ENCODE data around the gene TBC1D14.

GRCh38 chr4:6725038-6725237 is 9.0 kb downstream of the BLOC1S4 start:
- PRO-cap, 3 experiments = no peak in any of the 3 experiments
- RAMPAGE, long total RNA, 2 experiments = no peak in any of the 2 experiments
- RRBS = no CpG with 5 or more reads among the region's 5 CpGs

DNA sequence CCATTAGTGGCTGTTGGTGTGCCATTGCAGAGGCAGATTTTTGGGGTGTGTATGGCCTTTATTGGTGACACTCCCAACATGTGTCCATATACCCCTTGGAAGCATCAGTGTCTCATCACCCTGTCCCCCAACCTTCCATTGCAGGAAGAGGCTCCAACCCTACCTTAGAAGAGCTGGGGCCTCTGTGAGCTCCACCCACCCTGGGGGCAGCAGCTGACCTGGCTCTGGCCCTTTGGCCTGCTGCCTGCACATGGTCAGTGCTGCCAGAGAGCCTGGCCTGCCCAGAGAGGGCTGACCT is 27.5 kb upstream of the KIAA0232 start:
- PRO-cap, 3 experiments = no peak in any of the 3 experiments
- RAMPAGE, long total RNA, 2 experiments = no peak in any of the 2 experiments

DNA sequence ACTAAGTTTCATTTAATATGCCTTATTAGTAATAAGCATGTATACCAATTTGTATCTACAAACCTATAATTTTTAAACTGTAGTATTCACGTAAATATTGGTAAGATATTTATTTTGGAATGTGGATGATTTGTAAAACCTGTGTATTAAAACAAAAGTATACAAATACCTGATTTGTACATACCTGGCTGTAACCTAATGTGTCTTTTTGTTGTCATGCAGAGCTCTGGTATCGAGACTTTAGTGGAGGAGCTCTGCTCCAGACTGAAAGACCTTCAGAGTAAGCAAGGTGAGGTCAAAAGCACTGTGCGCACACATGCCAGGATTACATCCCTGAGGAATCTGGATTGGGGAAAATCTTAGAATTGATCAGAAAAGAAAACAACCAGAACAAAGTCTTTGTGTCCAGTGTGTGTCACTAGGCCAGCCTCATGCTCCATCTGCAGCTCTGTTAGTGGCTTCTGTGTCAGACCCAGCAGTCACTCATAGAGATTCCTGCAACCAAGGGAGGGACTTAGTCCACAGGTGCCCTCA is 52.6 kb upstream of the TBC1D14 start:
- PRO-cap, 3 experiments = no peak in any of the 3 experiments
- RAMPAGE, long total RNA, 2 experiments = no peak in any of the 2 experiments
- RRBS = no CpG with 5 or more reads among the region's 3 CpGs

GRCh38 chr4:6909551-6910385 is at the start of gene TBC1D14:
Gene TBC1D14 (plus strand): TSS chr4:6909826.
- PRO-cap, 3 experiments = peak in 3 of 3 experiments; most common plus-strand start chr4:6909826 (in 2); most common minus-strand start chr4:6909696 (in 3)
- RAMPAGE, long total RNA, 2 experiments = start-site peak on the plus strand in 2 of 2 experiments, at chr4:6909824-6910285 at its widest, 21 to 88 reads per replicate
- RRBS = 1% methylated on average over 59 of the region's 128 CpGs

DNA sequence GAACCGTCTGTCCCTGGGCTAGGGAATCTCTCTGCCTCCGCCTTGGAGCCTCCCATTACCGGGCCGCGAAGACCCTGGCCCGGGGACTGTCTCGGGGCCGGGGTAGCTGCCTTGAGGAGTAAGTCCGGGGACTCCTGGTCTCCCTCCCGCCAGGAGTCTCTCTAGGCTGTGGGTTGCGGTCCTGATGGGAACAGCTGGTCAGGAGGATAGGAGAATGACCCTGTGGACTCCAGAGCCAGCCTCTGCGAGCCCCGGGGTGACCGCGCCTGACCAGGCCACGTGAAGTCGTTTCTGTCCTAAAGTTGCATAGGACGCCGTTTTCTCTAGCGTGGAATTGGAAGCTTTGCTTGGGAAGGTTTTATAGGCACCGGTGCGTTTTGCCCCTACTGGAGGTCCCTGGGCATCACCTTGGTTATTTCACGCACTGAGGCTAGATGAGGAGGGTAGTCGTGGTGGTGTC is 888 bp downstream of the TBC1D14 start:
- PRO-cap, 3 experiments = no peak in any of the 3 experiments
- RAMPAGE, long total RNA, 2 experiments = no peak in any of the 2 experiments
- RRBS = 1% methylated on average over 6 of the region's 24 CpGs

DNA sequence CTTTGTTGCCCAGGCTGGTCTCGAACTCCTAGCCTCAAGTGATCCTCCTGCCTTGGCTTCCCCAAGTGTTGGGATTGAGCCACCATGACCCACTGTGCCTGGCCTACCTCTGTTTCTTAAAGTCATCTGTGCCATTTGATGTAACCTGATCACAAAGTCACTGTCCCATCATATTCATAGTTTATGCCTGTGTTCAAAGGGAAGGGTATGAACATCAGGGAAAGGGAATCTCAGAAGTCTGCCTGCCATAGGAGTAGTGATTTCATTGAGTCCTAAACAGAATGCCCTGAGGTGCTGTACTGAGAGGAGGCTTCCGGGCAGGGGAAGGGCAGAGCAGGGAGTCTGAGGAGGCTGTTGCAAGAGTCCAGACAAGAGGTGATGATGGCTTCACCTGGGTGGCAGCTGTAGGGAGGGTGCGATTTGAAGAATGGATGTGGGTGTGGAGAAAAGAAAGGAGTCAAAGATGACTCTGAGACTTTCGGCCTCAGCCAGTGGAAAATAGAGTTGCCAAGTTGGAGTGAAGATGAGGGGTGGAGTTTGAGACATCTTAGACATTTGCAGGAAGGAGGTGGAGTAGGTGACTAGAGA is 24.0 kb downstream of the TBC1D14 start:
- PRO-cap, 3 experiments = no peak in any of the 3 experiments
- RAMPAGE, long total RNA, 2 experiments = no peak in any of the 2 experiments
- RRBS = no CpG with 5 or more reads among the region's 4 CpGs

DNA sequence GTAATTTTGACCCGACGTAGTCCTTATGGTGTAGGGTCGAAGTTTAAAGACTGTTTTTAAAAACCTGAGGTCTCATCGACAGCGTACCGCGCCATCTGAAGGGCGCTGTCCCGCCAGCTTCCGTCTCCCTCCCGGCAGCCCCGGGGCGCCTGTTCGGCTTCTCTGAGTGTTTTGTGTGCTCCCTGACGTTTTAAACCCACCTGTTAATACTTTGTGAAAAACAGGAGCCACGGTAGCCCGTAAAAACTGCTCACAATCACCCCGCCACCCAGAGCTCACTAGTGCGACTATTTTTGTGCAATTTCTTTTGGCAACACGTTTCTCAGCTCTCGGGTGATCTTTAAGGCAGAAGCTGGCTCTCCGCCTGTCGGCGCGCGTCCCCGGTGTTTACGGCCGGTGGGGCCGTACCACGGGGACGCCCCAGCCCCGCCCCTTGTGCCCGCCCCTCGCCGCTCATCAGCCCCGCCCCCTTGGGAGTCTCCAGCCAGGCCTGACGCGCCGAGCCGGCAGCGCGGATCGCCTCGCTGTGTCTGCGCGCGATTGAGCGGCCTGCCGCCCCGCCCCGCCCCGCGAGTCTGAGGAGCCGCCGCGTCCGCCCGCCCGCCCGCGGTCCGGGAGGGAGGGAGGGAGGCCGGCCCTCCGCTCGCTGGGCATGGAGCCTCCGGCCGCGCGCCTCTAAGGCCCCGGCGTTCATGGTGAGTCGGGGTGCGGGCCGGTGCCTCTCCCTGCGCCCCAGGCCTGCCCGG is 56.0 kb downstream of the CCDC96 start:
- PRO-cap, 3 experiments = peak in 3 of 3 experiments; most common plus-strand start position 572 of the sequence (in 2); most common minus-strand start position 382 of the sequence (in 3)
- RAMPAGE, long total RNA, 2 experiments = start-site peak on the minus strand in 2 of 2 experiments, centred at positions 384 to 392 of the sequence, 27 to 54 reads per replicate
- RRBS = 2% methylated on average over 22 of the region's 77 CpGs

GRCh38 chr4:7004148-7004848 is 38.5 kb downstream of the CCDC96 start:
- PRO-cap, 3 experiments = no peak in any of the 3 experiments
- RAMPAGE, long total RNA, 2 experiments = no peak in any of the 2 experiments
- RRBS = no CpG with 5 or more reads among the region's 9 CpGs

DNA sequence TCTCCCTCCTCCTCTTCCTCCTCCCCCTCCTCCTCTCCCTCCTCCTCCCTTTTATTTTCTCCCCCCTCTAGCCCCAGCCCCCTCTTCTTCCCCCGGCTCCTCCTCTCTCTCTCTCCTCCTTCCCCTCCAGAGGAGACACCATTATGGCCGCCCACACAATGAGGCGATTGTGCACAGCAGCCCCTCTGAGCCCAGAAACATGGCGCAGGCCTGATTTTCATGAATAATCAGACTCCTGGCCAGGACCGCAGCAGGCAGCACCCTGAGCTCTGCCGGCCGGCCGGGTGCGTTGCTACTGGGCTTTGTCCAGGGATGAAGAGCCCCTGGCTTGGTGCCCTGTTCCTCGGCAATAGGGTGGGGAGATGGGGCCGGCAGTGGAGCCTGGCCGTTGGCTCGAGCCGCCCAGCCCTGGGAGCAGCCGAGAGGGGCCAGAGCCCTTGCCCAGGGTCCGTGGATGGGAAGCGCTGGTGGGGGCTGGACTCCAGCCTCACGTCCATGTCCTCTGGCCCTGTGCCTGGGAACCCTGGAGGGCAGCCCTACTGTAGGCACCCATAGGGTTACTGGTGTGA is 102.9 kb downstream of the SORCS2 start:
- PRO-cap, 3 experiments = no peak in any of the 3 experiments
- RAMPAGE, long total RNA, 2 experiments = no peak in any of the 2 experiments
- RRBS = 40% methylated on average over 4 of the region's 18 CpGs

DNA sequence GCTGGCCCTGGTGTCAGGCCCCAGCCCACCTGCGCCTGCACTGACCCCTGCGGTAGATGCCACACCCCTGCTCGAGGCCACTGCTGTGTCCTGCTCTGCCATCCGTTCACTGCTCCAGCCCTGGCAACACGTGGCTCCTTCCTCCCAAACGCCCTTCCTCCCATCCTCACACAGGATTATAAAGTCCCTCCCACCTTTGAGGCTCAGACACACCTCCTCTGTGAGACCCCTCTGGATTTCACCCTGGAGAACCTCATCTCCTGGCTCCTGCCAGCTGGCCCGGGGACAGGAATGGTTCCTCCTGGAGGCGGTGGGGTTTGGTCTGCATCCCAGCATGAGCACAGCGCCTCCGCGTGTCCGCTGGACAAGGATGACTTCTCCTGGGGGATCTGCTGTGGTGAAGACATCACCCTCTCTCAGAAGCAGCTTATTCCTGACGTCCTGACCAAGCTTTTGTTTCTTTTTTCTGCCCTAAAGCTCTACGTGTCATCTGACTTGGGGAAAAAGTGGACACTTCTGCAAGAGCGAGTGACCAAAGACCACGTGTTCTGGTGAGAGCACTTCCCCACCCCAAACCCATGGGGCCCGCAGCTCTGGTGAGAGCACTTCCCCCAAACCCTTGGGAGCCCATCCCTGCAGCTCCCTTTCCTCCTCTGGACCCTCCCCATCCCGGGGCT is 219.1 kb upstream of the PSAPL1 start:
- PRO-cap, 3 experiments = peak in 3 of 3 experiments; most common minus-strand start position 455 of the sequence (in 2)
- RAMPAGE, long total RNA, 2 experiments = no peak in any of the 2 experiments
- RRBS = no CpG with 5 or more reads among the region's 18 CpGs

DNA sequence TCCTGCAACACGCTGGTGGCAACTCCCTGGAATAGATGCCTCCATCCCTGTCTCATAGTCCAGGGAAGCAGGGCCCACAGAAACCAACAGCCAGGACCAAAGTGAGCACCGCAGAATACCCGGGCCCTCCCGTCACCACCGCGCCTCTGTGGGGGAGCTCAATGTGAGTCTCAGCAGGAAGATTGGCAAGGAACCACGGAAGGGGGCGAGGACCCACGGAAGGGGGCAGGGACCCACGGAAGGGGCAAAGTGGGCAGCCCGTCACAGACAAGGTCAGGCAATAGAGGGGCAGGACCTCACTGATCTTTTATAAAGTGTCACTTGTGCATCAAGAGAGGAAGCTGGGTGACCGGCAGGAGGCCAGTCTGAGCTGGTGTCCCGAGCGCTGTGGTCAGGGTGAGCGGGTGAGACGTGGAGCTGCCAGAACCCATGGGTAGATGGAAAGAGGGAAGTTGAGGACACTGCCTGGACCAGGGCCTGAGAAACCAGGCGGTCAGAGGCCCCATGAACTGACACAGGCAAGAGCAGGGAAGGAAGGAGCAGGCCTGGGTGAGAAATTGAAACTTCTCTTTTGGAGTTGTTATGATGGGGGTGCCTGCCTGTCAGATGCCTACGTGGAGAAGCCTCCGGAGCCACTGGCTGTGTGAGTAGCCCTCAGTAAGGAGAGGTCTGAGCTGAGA is 192.8 kb downstream of the AFAP1 start:
- PRO-cap, 3 experiments = no peak in any of the 3 experiments
- RAMPAGE, long total RNA, 2 experiments = no peak in any of the 2 experiments
- RRBS = no CpG with 5 or more reads among the region's 19 CpGs

DNA sequence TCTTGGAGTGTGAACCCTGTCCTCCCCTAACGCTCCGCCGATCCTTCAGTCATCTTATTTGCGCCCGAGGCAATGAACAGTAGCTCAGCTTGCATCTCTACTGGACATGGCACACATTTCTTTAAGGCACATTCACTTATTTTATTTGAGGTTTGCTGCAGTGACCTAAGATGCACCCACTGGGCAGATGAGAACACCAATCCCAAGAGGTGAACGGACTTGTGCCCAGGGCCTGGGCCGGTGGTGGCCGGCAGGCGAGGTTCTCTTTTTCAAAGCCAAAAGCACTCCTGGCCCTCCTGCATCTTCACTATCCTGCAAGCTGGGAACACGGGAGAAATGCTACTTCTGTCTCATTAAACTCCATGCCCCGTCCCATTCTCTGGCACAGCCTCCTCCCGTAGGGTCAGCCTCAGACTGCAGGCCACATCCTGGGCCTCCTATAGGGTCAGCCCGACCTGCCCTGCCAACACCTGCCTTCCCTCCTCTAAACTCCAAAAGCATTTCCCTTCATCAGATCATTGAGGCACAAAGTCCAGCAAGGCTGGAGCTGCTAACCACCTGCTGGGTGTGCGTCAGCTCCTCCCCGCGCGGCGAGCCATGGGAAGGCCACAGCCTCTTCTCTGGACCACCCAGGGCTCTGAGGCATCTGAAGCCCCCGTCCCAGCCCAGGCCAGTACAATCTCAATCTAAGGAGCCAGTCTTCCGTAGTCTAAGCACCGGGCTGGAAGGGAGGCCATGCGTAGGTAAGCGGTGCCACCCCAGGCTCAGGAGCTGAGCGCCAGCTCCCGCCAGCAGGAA is 166.1 kb downstream of the AFAP1 start:
- PRO-cap, 3 experiments = no peak in any of the 3 experiments
- RAMPAGE, long total RNA, 2 experiments = no peak in any of the 2 experiments
- RRBS = no CpG with 5 or more reads among the region's 25 CpGs

- PRO-cap, 3 experiments = no peak in any of the 3 experiments
- RAMPAGE, long total RNA, 2 experiments = no peak in any of the 2 experiments
- RRBS = no CpG with 5 or more reads among the region's 14 CpGs
These were observed 132.3 kb downstream of the AFAP1 start for GRCh38 chr4:7807118-7807911.

GRCh38 chr4:7871230-7872181 is 68.2 kb downstream of the AFAP1 start:
- PRO-cap, 3 experiments = no peak in any of the 3 experiments
- RAMPAGE, long total RNA, 2 experiments = no peak in any of the 2 experiments
- RRBS = no CpG with 5 or more reads among the region's 21 CpGs

GRCh38 chr4:7910048-7910455 is 29.6 kb downstream of the AFAP1 start:
- PRO-cap, 3 experiments = no peak in any of the 3 experiments
- RAMPAGE, long total RNA, 2 experiments = no peak in any of the 2 experiments
- RRBS = 84% methylated on average over 1 of the region's 4 CpGs

DNA sequence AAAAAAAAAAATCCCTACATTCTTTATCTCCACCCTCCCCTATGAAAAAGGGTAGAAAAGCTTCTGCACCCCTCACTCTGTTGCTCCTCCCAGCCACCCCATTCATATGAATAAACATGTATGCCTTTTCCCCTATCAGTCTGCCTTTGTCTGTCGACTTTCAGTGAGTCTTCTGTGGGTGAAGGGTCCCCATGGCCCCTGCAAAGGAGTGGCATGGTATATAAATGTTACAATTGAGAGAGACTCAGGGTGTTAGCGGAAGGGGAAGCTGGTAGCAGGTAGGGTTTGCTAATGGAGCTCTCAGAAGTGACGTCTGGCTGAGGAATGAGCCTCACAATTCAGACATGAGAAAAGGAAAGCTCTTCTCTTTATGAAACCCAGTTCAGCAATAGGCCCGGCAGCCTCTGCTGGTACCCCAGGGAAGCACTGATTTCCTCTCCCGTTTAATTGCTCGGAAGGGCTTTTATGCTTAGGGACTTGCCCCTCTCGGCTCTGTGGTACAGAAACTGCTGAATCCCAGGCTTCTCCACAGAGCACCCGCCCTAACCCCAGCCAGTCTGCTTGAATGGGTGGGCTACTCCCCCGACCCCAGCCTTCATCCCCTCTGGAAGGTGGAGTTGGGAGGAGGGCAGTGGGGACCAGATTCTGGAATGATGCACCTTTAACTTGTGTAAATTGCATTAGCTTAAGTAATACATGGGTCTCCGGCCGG is 19.4 kb upstream of the AFAP1 start:
- PRO-cap, 3 experiments = no peak in any of the 3 experiments
- RAMPAGE, long total RNA, 2 experiments = no peak in any of the 2 experiments
- RRBS = no CpG with 5 or more reads among the region's 11 CpGs

DNA sequence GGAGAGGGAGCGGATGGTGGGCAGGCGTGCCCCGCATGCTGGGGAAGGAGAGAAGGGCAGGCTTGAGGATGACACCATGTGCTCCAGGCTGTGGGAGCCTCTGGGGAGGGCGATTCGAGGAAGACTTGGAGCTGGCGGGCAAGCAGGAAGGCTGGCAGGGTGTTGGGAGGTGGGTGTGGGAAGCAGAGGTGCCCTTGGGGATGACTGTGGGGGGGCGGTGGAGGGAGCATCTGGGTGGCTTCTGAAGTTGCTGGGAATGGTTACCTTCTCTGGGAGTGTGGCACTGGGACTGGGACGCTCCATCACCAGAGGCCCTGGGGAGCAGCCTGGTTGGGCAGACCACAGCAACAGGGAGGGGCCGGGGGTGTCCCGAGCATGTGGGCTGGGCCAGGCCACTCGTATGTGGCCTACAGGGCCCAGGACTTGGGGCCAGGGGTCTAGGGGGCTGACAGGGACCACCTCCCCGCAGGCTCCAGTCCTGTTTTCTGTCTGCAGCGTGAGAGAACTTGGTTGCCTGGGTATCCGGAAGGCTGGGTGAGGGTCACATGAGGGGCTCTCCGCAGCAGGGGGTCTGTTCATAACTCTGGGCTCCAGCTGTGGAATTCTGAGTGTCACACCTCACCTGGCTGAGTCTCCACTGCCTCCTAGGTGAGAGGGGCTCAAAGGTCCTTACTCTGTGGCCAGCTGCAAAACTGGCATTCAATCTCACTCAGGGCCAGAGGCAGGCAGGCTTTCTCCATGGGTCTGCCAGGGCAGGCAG is 31.0 kb upstream of the AFAP1 start:
- PRO-cap, 3 experiments = no peak in any of the 3 experiments
- RAMPAGE, long total RNA, 2 experiments = no peak in any of the 2 experiments
- RRBS = no CpG with 5 or more reads among the region's 15 CpGs

DNA sequence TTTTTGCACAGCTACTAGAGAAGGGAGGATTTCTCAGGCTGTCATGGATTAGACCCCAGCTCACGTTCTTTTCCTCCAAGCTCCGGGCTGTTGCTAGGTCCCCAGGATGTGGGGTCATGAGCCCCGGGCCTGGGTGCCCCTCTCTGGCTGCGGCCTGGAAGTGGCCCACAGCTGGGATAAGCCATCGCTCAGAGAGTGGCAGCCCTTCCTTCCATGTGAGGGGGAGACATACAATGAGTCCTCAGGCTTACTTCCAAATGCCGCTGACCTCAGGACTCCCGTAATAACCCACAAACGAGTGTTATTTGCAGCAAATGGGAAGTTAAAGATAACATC is 79.7 kb downstream of the ABLIM2 start:
- PRO-cap, 3 experiments = no peak in any of the 3 experiments
- RAMPAGE, long total RNA, 2 experiments = no peak in any of the 2 experiments
- RRBS = no CpG with 5 or more reads among the region's 8 CpGs

GRCh38 chr4:8163823-8164615 is 5.4 kb upstream of the ABLIM2 start:
- PRO-cap, 3 experiments = no peak in any of the 3 experiments
- RAMPAGE, long total RNA, 2 experiments = no peak in any of the 2 experiments
- RRBS = 93% methylated on average over 3 of the region's 22 CpGs

GRCh38 chr4:8201085-8202148 is 2.3 kb downstream of the SH3TC1 start:
- PRO-cap, 3 experiments = no peak in any of the 3 experiments
- RAMPAGE, long total RNA, 2 experiments = no peak in any of the 2 experiments
- RRBS = 64% methylated on average over 8 of the region's 27 CpGs

Measured in testis (tissue), 5 donors.